Thoracic aorta endothelial cell (primary cell): ENCODE data around the genes AURKB, RANGRF, NDEL1 and USP43.

- CAGE, long polyA plus RNA, result no peak
Observed at GRCh38 chr17:8210438-8211084, at the start of gene AURKB. TSS of gene AURKB (minus strand) at chr17:8210575.

GRCh38 chr17:8234373-8235187, 13.3 kb downstream of the CTC1 start:
- CAGE, long polyA plus RNA, result no peak

DNA sequence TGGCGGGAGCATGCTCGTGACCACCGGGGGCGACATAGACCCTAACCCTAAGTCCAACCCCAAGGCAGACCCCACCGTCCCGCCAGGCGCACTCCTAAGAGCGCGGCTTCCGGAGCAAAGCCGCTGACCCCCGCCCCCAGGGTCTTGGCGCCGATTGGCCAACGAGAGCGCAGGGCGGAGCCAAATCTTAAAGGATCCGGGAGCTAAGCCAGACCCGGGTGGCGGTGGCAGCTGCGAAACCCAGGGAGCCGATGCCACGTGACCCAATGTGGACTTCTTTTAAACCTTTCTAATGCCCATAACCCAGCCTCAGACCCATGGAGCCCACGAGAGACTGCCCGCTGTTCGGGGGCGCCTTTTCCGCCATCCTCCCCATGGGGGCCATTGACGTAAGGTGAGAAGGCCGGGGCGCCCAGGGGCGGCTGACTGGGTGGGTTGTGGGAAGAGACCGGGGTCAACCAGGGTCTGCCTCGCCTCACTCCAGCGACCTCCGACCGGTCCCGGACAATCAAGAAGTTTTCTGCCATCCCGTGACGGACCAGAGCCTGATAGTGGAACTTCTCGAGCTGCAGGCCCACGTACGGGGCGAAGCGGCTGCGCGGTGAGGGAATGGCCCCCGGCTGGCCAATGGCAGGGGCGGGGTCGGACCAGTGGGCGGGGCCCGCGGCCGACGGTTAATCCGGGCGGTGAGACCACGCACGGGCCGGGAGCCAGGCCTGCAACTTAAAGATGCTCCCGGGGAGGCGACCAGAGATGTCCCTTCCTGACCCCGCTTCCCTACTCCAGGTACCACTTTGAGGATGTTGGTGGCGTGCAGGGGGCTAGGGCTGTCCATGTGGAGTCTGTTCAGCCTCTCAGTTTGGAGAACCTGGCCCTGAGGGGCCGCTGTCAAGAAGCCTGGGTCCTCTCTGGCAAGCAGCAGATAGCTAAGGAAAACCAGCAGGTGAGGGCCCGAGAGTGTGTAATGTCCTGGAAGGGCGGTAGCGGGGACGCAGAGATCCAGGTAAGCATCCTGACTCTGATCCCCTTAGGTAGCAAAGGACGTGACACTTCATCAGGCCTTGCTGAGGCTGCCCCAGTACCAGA, at the start of gene RANGRF:
RANGRF (plus strand) TSS at position 199 of the 1,086 bp plus-strand sequence.
- CAGE, long polyA plus RNA, result no peak

- CAGE, long polyA plus RNA, result no peak
Observed at GRCh38 chr17:8311121-8311905, 1.3 kb downstream of the ARHGEF15 start.

- CAGE, long polyA plus RNA, result no peak
Observed at GRCh38 chr17:8312189-8312735, 2.2 kb downstream of the ARHGEF15 start.

DNA sequence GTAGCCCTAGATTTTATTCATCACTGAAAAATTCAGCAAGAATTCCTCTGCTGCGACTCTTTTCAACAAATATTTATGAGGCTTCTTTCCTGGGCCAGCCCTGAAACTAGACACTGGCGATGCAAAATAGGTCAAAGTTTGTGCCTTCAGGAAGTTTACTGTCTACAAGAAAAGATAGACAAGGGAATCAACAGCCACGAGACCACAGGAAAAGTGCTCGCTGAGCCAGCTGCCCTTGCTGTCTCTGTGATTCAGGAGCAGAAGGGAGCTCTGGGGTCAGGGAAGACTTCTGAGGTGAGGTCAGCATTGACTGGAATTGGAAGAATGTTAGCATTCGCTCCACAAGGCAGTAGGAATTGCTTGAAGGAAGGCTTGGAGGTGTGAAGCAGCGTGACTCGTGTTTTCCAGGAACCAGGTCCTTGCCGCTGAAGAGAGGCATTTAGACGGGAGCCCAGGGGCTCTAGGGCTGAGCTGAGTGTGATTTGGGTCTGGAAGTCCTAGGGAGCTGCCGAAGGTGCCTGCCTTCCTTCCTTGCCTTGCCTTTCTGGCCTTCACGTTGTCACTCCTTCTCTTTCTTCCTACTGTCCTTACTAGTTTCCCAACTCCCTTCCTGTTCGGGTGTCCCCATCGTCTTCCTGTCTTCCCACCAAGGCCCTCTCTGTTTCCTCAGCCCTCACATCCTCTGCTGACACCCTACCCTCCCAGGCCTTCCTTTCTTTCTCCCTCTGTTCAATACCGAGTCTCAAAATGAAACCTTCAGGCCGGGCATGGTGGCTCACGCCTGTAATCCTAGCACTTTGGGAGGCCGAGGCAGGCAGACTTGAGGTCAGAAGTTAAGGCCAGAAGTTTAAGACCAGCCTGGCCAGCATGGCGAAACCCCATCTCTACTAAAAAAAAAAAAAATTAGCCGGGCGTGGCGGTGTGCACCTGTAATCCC, 2.1 kb upstream of the RPL26 start:
- CAGE, long polyA plus RNA, result no peak

DNA sequence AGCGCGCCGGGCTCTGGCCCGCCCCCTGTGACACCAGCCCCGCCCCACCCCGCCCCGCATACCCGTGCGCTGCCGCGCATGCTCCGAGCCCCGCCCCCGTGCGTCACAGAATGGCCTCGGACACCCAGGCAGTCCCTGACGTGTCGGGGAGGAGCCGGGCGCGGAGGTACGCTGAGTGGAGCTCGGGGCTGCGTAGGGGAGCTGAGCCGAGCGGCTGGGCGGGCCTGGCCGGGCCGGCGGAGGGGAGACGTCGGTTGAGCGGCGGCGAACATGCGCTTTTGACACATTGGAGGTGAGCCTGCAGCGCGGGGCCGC, at the start of gene NDEL1:
NDEL1 (plus strand) TSS at position 131 of the 315 bp plus-strand sequence.
- CAGE, long polyA plus RNA, result no peak

DNA sequence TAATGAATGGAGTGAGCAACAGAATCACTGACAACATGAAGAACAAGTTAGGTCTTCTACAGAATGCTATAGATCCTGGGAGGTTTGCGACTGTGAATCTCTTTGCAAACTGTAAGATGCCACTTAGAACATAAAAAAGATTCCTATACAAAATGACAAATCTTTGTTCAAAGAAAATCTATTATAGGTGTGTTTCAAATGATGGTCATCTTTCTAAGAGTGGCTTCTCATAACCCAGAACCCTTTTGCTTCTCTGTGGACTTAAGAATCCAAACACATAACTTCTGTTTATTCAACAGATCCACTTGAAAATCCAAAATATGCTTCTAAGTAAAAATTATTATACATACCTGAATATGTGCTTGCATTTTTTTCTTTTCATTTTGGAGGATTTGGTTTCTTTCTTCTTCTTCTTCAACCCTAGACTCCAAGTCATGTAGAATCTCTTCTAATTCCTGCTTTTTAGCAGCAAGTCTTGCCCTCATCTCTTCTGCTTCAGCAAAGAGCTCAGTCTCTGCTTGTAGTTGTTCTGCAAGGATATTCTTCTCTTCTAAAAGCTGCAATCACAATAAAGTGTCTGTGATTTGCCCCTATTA, 76.5 kb downstream of the NDEL1 start:
- CAGE, long polyA plus RNA, result no peak

- CAGE, long polyA plus RNA, result no peak
Observed at GRCh38 chr17:8697939-8699207, 46.3 kb downstream of the CCDC42 start.

DNA sequence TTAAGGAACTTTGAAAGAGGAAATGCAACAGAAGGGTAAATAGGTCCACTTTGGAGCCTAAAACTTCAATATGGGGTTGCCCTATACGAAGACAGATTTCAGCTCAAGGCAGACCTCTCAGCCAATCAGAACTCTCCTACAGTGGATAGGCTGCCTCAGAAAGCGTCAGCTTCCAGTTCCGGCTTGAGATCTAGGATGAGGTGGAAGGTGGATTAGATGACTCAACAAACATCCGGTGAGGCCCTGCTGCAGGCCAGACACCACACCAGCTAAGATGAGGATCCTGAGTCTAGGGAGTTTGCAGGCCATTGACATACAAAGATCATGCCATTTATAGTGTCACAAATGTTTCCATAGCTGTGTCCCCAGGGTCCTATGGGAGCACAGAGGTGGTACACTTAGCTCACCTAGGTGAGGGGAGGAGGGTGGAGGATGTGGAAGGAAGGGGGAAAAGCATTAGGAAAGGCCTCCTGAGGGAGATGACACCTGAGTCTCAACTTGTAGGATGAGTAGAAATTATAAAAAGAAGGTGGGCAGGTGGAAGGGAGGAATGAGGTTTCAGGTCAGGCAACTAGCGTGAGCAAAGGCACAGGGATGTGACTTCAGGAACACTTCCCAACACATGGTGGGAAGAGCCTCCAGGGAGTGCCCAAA, 8.0 kb upstream of the MFSD6L start:
- CAGE, long polyA plus RNA, result no peak

- CAGE, long polyA plus RNA, result no peak
Observed at GRCh38 chr17:8892205-8892788, 24.8 kb upstream of the PIK3R6 start.

DNA sequence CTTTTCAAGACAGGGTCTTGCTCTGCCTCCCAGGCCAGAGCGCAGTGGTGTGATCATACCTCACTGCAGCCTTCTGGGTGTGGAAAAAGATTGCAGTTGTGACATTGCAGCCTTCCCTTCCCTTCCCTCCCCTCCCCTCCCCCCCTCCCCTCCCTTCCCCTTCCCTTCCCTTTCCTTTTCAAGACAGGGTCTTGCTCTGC, 41.7 kb downstream of the PIK3R5 start:
- CAGE, long polyA plus RNA, result no peak

DNA sequence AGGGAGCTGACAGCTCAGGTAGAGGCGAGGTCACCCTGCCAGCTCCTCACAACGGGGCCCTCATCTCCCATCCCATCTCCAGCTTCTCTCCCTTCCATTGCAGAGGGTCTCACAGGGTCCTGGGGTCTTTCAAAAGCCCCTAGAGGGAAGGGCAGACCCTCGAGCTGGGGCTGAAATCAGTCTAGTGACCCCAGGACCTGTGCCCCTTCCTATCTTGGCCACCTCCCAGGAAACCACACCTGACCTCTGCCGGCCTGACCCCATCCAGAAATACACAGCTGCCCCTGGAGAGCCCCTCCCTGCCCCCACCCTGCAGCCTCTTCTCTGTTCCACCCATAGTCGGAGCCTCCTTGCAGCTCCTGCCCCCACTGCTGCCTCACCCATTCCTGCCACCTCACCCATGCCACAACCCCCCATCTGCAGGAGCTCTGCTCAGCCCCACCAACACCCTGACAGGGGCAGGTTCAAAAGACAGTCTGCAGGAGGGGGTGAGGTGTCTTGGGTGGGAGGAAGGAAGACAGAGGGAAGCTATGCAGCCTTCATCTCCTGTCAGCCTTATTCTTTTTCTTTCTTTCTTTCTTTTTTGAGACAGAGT, 23.4 kb downstream of the PIK3R5 start:
- CAGE, long polyA plus RNA, result no peak

- CAGE, long polyA plus RNA, result no peak
Observed at GRCh38 chr17:8956161-8956863, 9.2 kb downstream of the PIK3R5 start.

GRCh38 chr17:8963487-8964197, 1.9 kb downstream of the PIK3R5 start:
- CAGE, long polyA plus RNA, result no peak

DNA sequence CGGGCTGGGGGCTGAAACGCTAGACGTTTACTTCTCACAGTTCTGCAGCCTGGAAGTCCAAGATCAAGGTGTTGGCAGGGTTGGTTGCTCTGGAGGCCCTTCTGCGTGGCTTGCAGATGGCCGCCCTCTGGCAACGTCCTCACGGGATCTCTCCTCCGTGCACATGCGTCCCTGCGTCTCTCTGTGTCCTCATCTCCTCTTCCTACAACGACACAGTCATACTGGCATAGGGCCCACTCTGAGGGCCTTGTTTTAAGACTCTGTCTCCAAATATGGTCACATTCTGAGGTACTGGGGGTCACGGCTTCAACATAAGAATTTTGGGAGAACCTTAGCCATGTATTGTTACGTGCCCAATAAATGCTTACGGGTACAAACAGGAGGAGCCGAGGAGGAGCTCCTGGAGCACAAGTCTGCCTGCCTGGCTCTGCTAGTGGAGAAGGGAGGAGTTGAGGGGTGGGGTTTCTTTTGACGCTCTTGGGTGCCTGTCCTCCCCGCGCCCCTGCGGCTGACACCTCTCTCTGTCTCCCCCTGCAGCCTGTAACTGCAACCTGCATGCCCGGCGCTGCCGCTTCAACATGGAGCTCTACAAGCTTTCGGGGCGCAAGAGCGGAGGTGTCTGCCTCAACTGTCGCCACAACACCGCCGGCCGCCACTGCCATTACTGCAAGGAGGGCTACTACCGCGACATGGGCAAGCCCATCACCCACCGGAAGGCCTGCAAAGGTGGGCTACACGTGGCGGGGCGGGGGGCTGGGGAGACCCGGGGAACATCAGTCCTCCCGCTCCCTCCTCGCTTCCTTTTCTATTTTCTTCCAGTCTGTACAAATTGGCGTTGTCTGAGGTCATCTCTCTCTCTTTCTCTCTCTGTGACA, 141.2 kb downstream of the NTN1 start:
- CAGE, long polyA plus RNA, result no peak

- CAGE, long polyA plus RNA, result no peak
Observed at GRCh38 chr17:9360553-9361043, 215.0 kb downstream of the STX8 start.

GRCh38 chr17:9368598-9369193, 206.9 kb downstream of the STX8 start:
- CAGE, long polyA plus RNA, result no peak

GRCh38 chr17:9644618-9645584, at the start of gene USP43:
TSS of gene USP43 (plus strand) at chr17:9645517.
- CAGE, long polyA plus RNA, result no peak

- CAGE, long polyA plus RNA, result no peak
Observed at GRCh38 chr17:9842198-9842914, 16.6 kb downstream of the GLP2R start.